Esophagus muscularis mucosa (tissue), 4 donors: ENCODE data around the gene SMARCA1.

- PRO-cap = no peak
- RAMPAGE, long total RNA, 4 experiments = no peak in any of the 4 experiments
These were observed 38.8 kb downstream of the LAMP2 start for GRCh38 chrX:120430256-120430681.

- PRO-cap = no peak
- RAMPAGE, long total RNA, 4 experiments = no peak in any of the 4 experiments
These were observed 18.9 kb upstream of the LAMP2 start for GRCh38 chrX:120487903-120488494.

- PRO-cap = no peak
- RAMPAGE, long total RNA, 4 experiments = no peak in any of the 4 experiments
These were observed 25.0 kb downstream of the CUL4B start for GRCh38 chrX:120535801-120536154.

GRCh38 chrX:120874653-120874940, 1.1 kb downstream of the CT47B1 start:
- PRO-cap = unidirectional peak, minus-strand start at chrX:120874874
- RAMPAGE, long total RNA, 4 experiments = no peak in any of the 4 experiments

DNA sequence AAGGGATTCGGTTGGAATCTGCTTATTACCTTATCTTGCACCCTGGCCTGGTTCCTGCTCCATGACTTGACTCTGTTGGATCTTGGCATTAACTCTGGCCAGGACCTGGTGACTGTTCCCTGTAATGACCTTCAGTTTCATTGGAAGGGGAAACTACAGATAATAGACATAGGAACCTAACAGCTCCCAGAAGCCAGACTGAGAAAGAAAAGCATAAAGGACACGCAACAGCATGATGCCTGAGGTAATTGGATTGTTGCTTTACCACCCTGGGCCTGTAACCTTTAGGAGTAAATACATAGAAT, 762.3 kb upstream of the GRIA3 start:
- PRO-cap = no peak
- RAMPAGE, long total RNA, 4 experiments = no peak in any of the 4 experiments

- PRO-cap = no peak
- RAMPAGE, long total RNA, 4 experiments = no peak in any of the 4 experiments
These were observed 32.9 kb downstream of the GRIA3 start for GRCh38 chrX:123216804-123217582.

- PRO-cap = no peak
- RAMPAGE, long total RNA, 4 experiments = no peak in any of the 4 experiments
These were observed 52.3 kb downstream of the THOC2 start for GRCh38 chrX:123680462-123680945.

DNA sequence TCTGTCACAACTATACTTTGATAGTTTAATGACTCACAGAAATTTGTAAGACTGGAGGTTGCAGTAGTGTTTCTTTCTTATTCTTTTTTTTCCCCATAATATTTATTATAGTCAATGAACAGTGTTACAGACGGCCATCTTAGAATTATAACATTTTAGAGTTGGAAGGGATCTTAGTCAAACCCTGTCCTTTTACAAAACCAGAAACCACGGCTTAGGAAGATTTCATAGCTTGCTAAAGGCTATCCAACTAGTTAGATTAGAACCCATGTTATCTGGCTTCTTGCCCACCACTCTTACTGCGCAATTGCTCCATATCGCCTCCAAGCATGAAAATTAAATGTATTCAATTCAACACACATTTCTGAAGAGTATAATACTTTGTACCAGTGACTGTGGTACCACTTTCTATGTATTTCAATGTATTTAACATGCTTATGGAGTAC, 1.1 kb downstream of the XIAP start:
- PRO-cap = no peak
- RAMPAGE, long total RNA, 4 experiments = no peak in any of the 4 experiments

DNA sequence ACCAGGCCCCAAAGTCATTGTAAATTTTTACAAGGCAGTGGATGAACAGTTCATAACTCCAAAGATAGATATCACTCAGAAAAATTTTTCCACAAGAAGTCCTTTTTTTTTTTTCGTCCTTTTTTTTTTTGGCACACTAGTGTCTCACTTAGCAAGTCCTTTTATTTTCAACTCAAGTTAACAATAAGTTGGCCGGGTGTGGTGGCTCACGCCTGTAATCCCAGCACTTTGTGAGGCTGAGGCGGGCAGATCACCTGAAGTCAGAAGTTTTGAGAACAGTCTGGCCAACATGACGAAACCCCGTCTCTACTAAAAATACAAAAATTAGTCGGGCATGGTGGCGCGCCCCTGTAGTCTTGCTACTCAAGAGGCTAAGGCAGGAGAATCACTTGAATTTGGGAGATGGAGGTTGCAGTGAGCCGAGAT, 12.4 kb downstream of the XIAP start:
- PRO-cap = no peak
- RAMPAGE, long total RNA, 4 experiments = no peak in any of the 4 experiments

DNA sequence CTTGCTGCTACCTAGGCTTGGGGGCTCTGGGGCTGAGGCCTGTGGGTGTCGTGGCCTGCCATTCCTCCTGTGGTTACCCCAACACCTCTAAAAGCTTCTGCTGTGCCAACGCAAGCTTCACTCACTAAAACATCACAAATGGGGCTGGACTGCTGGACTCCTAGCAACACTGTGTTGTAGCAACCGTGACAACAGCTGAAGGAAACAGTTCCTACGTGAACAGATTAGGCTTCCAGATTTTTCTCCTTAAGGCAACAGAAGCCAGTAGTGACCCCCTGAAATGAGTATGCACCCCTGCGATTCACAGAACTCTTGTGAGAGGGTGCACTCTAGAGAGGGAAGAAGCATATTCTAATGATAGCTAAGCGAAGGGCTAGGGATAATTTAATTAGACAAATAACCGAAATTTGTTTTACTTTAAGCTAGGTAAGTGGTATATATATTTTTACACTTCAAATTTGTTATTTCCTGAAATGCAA, 138.2 kb upstream of the TEX13D start:
- PRO-cap = unidirectional peak, minus-strand start at position 126 of the sequence
- RAMPAGE, long total RNA, 4 experiments = no peak in any of the 4 experiments

GRCh38 chrX:125202510-125202926, 117.2 kb upstream of the TEX13C start:
- PRO-cap = unidirectional peak, plus-strand start at chrX:125202671
- RAMPAGE, long total RNA, 4 experiments = no peak in any of the 4 experiments

- PRO-cap = bidirectional peak, plus-strand start at chrX:125204557, minus-strand start at chrX:125204312
- RAMPAGE, long total RNA, 4 experiments = start-site peak on the minus strand in 4 of 4 experiments, at chrX:125204035-125204405 at its widest, 77 to 107 reads per replicate
These were observed 115.8 kb upstream of the TEX13C start for GRCh38 chrX:125203553-125204658.

DNA sequence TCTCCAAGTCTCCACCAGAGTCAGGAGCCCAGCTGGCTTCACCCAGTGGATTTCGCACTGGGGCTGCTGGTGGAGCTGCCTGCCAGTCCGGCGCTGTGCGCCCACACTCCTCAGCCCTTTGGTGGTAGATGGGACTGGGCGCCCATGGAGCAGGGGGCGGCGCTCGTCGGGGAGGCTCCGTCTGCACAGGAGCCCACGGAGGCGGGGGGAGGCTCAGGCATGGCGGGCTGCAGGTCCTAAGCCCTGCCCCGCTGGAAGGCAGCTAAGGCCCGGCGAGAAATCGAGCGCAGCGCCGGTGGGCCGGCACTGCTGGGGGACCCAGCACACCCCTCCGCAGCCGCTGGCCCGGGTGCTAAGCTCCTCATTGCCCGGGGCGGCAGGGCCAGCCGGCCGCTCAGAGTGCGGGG, 370.8 kb downstream of the TEX13C start:
- PRO-cap = no peak
- RAMPAGE, long total RNA, 4 experiments = no peak in any of the 4 experiments

- PRO-cap = no peak
- RAMPAGE, long total RNA, 4 experiments = no peak in any of the 4 experiments
These were observed 1.9 kb downstream of the SMARCA1 start for GRCh38 chrX:129521409-129521846.

DNA sequence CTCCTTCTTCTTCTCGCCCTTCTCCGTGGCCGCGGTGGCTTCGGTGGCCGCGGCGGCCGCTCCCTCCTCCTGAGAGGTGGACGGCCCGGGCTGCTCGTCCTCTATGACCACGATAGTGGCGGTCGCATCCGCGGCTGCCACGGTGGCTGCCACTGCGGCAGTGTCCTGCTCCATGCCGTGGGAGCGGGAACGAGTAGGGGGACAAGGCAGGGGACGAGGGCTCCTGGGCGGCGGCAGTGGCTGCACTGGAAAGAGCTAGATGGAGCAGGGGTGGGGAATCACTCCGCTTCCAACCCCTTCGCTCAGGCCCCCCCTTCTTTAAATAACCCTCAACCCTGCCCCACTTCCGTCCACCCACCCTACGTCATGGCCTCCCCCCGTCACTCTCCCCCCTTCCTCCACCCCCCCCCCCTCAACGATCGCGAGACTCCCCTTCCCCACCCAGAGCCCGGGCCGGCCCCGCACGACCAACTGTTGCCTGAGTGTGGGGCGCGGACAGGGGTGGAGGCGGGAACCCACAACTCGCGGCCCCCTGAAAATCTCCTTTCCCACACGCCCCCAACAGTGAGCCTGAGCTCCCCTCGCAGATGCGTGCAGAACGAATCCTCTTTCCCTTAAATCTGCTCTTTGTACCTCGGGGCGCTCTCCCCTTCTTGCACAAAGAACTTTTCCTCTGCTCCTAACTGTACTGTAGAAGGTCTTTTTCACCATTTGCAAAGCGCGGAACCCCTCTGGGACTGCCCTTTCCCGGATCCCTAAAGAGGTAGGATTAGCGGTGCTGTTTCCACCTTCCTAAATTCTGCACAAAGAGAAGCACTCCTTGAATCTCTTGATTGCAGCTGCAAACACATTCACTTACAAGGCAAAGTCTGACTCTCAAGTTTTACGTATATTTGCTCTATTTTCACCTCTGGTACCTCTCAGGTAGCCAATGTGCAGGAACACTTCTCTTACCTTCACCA, at the start of gene SMARCA1:
Gene SMARCA1, minus strand, starts transcription at position 294 of the 962 bp plus-strand sequence.
- PRO-cap = bidirectional peak, plus-strand start at position 444 of the sequence, minus-strand start at position 320 of the sequence
- RAMPAGE, long total RNA, 4 experiments = start-site peak on the minus strand in 4 of 4 experiments, centred at positions 94 to 277 of the sequence, 48 to 2,497 reads per replicate

GRCh38 chrX:129557812-129558336, 17.8 kb downstream of the OCRL start:
- PRO-cap = no peak
- RAMPAGE, long total RNA, 4 experiments = no peak in any of the 4 experiments

DNA sequence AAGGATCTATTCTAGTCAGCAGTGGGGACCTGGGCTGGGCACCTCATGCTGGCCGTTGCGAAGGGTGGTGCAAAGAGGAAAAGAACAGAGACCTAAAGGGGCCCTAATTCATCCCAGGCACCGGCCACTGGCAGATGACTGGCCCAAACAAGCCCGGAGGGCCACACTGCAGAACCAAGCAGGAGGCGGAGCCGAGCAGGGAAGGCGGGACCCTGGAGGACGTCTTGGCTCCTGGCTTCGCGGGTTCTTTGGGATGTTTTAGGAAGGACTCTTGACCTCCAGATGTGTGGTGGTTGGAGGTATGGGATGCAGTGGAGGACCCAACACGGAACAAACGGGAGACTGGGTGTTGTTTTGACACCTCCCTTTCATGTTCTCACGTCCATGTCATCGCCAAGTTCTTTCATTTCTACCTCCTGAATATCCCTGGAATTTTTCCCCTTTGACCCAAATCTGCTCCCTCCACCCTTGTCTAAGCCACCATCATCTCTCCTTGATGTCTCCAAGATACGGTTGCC, 49.0 kb downstream of the APLN start:
- PRO-cap = no peak
- RAMPAGE, long total RNA, 4 experiments = no peak in any of the 4 experiments

- PRO-cap = no peak
- RAMPAGE, long total RNA, 4 experiments = no peak in any of the 4 experiments
These were observed 18.7 kb downstream of the APLN start for GRCh38 chrX:129635933-129636571.

DNA sequence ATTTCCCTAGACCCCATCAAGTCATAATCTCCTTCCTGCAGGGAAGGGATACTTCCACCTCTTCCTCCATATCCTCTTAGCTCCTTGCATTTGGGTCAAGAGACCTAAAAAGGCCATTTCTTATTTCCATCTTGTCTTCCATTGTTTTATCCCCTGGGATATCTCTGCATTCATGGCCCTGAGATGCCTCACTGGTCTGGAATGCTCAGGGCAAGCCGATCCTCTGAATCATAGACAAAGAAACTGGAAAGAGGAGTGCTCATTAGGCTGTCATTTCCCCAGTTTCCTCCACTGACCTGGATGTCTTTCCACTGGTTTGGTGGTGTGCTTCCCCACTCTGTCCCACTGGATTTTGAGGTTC, 11.5 kb upstream of the APLN start:
- PRO-cap = no peak
- RAMPAGE, long total RNA, 4 experiments = no peak in any of the 4 experiments

GRCh38 chrX:129759399-129760375, 20.1 kb upstream of the SASH3 start:
- PRO-cap = no peak
- RAMPAGE, long total RNA, 4 experiments = no peak in any of the 4 experiments